AG09319 (cell line): ENCODE results near the genes S100A10, LCE3A, LCE1D, LCE1A, LCE6A, LELP1, S100A16, CHTOP and NPR1.

GRCh38 chr1:151944188-151945531, 35.3 kb upstream of the THEM4 start:
- RRBS, result no CpG with 5 or more reads among the region's 10 CpGs

- RRBS, result no CpG with 5 or more reads among the region's 6 CpGs
Measured at GRCh38 chr1:151945532-151946194, 36.4 kb upstream of the THEM4 start.

DNA sequence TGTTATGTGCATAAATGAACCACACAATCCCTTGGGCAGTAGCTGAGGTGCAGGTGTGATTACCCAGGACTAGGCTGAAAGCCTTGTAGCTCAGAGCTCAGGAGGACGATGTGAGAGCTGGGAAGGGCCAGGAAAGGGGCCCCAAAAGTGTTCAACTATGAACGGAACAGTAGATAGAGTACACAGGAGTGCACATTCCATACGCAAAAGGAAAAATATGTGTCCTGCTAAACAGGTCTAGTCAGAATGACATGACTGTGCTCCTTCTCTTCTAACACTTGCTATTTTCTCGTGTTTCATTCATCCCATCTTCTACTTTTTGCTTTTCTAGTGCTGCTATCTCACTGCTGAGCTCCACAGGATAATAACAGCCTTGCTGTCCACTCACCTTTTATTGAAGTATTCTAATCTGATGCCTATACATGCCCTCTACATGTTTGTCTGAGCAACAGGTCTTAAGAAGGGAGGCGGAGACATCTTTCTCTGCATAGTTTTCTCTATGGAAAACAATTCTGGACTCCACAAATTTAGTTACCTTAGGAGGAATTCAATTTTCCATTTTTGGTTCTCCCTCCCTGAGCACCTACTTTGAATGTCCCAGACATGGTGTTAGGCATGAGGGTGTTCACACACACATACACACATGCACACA, 3.5 kb downstream of the S100A10 start:
- RRBS, result no CpG with 5 or more reads among the region's 5 CpGs

GRCh38 chr1:151993584-151994201, at the start of gene S100A10:
S100A10 (minus strand) TSS chr1:151993859.
- RRBS, result 1% methylated on average over 14 of the region's 65 CpGs

DNA sequence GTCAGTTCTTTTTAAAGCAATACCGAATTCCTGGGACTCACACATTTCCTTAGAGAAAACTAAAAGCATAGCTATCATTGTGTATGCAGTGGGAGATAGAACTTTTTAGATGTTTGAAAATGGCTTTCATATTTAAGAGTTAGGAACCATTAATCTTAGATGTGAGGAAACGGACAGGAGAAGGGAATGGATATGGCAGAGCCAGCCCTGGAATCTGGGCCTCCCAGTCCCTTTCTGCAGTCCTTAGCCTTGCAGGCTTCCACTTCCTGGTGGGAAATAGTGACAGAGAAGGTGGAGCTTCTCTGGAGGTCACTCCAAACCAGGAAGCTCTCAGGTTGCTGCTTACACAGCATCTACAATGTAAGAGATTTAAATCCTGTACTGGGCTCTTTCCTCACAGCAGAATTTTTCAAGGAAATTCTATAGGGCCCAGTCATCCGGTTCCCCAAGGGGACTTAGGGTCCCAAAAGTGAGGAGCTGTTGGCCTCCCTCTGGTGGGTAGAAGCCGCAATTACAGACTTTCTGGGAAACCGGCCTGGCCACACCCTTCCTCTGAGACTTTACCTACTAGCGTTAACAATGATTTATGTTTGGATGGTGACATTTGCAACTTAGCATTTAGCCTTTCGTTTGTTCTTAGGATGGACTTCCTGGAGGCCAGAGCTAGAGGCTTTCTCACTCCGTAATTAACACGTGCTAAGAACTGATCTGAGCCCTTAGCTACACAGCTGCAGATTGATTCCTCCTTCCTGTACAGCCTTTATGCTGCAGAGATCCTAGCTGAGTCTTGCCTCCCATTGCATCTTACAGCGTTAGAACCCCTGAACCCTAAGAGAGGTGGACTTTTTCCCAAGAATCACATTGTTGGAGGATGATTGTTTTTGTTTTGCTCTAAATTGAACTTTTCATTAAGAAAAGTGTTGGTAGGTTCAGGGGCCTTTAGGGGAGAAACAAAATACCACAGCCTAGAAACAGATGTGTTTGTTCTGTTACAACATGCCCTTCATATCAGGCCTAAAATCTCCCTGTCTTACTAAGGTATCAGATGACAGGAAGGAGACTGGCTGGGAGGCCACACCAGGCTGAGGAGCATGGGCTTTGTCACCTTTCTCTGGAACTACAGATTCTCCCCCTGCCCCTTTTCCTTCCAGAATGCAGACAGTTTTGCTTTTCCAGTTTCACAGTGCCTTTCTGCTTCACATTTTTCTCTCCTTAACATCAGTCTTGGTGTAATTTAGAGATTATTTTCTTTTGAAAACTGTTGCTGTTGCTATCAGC, 2.1 kb downstream of the S100A11 start:
- RRBS, result 9% methylated on average over 3 of the region's 10 CpGs

DNA sequence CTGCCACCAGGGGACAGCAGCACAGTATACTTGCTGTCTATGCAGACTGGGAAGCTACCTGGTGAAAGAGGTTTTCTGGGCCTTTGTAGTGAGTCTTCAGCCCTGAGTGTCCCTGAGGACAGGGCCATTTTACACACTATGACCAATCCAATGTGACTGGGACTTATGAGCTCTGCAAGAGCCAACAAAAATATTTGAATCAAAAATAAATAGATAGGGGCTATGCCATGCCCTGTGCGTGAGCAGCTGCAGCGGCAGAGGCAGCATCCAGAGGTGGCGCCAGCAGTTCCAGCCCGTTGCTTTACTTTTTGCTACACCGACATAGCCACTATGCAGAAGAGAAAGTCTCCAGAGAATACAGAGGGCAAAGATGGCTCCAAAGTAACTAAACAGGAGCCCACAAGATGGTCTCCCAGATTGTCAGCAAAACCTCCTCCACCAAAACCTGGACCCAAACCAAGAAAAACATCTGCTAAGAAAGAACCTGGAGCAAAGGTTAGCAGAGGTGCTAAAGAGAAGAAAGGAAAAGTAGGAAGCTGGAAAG, 14.7 kb downstream of the CRNN start:
- RRBS, result no CpG with 5 or more reads among the region's 5 CpGs

DNA sequence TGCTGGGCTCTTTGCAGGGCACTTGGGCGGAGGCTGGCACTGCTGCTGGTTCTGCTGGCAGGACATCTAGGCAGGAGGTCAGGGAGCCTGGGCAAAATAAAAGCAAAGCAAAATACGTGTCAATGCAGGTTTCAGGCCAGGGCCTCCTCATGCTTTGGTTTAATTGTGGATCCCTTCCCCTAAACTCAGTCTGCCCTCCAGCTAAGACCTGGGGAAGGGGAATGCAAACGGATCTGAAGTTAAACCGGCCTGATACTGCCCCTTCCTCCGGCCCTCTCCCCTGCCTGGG, at the start of gene LCE3A:
Gene LCE3A (minus strand): TSS at position 66 of the 289 bp plus-strand sequence.
- RRBS, result 11% methylated on average over 1 of the region's 5 CpGs

DNA sequence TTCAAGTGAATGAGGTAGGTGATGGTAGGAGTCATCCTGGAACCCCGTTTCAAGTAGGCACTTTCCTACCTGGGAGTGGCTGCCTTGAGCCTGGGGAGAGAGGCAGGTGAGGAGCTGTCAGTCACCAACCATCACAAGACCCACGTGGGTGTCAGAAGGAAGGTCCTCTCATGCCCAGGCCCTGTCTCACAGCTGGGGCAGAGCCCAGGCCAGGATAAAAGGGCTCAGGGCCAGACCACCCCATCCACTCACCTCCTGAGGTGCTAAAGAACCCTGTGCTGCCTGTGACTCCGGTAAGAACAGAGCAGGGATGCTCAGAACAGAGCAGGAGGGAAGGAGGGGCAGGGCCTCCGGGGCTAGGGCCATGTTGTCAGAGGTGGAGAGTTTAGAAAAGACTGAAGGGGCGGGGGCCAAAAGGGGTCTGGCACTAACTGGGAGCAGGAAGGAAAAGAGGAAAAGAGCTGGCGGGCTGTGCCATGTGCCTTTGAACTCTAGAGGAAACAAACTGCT, at the start of gene LCE1D:
Gene LCE1D (plus strand): TSS at position 243 of the 510 bp plus-strand sequence.
- RRBS, result 33% methylated on average over 2 of the region's 6 CpGs

GRCh38 chr1:152827297-152827549, at the start of gene LCE1A:
LCE1A (plus strand) TSS chr1:152827473.
- RRBS, result no CpG with 5 or more reads among the region's 2 CpGs

DNA sequence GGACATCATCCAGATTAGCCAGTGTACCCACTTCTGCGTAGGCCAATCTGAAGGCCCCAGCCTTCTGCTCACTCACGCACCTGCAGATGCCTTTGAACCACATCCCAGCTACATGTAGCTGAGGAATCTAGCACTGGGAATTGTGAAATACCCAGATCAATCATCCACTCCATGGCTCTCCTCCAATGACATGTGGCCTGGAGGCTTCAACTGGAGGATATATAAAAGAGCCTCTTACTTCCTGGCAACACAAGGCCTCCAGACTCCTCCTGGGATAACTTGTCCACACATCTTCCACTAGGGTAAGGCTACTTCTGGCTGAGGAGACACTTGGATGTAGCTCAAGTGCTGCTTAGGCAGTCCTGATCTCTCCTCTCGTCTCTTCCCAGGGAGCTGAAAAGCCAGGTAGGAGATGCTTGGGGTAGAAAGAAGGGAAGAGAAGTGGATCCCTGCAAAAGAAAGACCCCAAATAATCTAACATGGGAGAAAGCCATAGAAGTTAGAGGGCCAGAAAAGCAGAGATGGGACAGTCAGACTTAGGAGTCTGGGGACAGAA, at the start of gene LCE6A:
Gene LCE6A (plus strand): TSS at position 250 of the 556 bp plus-strand sequence.
- RRBS, result no CpG with 5 or more reads among the region's 3 CpGs

DNA sequence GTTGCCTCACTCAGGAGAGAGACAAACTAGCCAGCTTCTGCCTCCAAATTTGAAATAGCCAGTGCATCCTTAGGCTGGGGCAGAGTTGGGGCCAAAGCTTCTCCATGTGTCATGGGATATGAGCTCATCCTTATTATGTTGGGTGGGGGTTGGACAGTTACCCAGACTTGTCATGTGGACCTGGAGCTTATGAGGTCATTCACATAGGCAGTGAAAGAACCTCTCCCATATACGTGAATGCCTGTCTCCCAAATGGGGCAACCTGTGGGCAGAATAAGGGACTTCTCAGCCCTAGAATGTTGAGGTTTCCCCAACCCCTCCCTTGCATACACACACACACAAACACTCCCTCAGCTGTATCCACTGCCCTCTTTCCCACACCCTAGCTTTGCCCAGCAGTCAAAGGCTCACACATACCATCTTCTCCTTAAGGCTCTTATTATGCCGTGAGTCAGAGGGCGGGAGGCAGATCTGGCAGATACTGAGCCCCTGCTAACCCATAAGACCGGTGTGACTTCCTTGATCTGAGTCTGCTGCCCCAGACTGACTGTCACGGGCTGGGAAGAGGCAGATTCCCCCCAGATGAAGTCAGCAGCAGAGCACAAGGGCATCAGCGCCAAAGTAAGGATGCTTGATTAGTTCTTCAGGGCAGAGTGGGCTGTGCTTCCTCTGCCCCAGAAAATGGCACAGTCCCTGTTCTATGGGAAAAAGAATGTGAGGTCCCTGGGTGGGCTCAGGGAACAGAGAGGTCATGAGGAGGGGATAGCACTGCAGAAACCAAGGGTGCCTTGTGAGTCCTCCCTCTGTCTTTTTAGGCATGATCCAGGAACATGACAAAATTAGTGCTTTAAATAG, 2.1 kb upstream of the IVL start:
- RRBS, result no CpG with 5 or more reads among the region's 6 CpGs

DNA sequence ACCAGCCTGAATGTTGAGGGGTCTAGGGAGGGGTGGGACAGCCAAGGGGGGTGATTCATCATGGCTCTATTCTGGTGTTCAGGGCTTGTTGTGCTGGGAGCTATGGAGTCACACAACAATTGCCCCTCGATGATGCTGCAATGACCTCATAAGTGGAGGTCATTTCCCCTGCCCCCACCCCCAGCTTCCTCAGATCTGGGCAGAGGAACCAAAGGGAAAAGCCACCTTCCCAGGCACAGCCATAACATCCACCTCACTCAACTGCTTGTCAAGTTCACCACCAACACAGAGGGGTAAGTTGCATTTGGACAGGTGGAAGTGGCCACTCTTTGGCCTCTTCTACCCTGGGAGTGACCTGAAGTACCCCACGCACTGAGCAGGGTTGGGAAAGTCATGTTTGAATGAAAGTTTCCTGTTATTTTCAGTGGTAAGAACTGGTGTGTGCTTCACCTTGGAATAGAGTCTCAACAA, at the start of gene LELP1:
Gene LELP1 (plus strand): TSS at position 192 of the 471 bp plus-strand sequence.
- RRBS, result no CpG with 5 or more reads among the region's 2 CpGs

GRCh38 chr1:153533620-153534220, 2.1 kb downstream of the S100A6 start:
- RRBS, result no CpG with 5 or more reads among the region's 13 CpGs

- RRBS, result no CpG with 5 or more reads among the region's 5 CpGs
Measured at GRCh38 chr1:153536712-153537165, 948 bp upstream of the S100A6 start.

DNA sequence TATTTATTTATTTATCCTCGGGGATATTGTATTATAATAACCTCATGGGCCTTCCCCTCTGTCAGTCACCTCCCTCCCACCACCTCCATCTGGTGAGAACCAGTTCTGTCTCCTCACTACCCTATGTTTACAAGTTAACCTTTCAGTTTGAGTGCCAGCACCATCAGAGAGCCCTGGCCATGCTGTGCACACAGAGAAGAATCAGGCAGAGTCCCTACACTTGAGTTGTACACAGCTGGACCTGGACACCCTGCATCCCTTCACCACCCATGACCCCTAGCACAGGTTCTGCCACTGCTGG, 1.3 kb downstream of the S100A5 start:
- RRBS, result no CpG with 5 or more reads among the region's 1 CpG

DNA sequence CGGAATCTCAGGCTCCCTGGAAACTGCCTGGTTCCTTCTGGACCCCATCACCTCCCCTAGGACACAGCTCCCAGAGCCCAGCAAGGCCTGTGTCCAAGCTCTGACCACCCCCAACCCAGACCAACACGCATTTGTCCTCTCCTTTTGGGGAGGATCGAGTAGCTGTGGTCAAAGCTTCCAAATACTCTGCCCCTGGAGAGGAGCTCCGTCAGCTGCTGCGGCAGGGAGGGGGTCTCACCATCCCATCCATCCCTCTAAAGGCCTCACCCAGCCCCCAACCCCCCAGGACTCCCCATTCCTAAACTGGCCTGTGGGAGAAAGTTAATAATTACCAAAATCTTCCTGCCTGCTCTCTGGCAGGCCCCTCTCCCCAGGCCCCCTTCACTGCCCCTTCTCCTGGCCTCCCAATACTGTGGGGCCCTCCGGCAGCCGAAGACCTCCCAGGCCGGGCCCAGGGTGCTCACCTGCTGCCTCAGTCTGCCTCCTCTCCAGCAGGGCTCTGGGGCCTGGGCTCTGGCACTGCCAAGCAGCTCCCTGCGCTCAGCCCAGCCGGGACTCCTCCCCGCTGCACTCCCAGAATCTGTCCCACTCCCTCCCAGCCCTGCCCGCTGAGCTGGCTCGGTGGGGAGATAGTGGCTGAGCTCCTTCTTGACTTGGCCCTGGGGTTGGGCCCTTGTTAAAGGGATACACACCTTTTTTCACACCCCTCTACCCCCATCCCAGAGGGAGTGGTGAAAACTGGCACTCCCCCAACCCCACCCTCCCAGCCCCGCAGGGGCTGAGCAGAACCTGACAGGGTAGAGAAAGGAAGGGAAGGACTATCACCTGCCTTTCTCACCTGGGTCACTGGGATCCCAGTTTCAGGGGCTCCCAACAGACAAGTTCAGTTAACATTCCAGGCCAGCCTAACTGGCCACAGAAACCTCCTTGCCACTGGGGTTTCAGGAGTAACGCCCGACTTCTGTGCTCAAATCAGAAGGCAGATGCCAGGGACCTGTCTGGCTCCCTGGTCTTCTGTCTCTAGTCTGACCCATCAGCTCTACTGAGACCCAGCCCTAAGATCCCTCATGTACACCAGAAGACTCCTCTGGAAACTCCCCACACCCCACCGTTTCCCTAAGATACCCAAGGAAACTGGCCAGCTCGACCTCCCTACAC, at the start of gene S100A16:
Gene S100A16 (minus strand): TSS at position 650 of the 1,158 bp plus-strand sequence.
- RRBS, result no CpG with 5 or more reads among the region's 18 CpGs

DNA sequence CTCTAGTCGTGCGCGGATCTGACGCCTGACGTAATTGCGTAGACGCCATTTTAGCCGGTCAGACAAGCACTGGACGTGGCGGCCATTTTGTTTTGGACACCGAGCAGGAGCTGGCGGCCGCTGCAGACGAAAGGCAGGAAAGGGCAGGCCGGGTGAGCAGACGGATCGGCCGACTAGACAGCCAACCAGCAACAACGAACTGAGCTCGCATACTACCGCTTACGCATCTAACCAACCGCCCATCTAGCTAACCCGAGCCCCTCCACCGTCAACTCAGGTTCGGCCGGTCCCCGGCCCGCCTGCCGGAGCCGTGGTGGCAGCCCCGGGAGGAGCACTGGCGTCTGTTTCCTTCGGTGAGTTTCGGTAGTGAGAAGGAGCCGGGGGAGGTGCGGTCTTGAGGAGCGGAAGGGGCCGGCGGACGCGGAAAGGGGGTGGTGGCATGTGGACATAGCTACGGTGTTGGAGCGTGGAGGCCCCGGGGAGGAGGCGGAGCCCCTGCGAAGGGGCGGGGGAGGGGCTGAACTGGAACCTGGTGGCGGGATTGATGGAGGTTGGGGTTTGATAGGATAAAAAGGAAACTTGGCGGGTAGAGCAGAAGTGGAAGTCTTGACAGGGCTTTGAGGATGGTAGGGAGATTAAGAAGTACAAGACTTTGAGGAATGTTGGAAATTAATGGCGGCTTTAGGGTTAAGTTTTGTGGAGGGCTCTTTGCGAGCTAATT, at the start of gene CHTOP:
Gene CHTOP (plus strand): TSS at position 76 of the 721 bp plus-strand sequence.
- RRBS, result 1% methylated on average over 13 of the region's 52 CpGs

DNA sequence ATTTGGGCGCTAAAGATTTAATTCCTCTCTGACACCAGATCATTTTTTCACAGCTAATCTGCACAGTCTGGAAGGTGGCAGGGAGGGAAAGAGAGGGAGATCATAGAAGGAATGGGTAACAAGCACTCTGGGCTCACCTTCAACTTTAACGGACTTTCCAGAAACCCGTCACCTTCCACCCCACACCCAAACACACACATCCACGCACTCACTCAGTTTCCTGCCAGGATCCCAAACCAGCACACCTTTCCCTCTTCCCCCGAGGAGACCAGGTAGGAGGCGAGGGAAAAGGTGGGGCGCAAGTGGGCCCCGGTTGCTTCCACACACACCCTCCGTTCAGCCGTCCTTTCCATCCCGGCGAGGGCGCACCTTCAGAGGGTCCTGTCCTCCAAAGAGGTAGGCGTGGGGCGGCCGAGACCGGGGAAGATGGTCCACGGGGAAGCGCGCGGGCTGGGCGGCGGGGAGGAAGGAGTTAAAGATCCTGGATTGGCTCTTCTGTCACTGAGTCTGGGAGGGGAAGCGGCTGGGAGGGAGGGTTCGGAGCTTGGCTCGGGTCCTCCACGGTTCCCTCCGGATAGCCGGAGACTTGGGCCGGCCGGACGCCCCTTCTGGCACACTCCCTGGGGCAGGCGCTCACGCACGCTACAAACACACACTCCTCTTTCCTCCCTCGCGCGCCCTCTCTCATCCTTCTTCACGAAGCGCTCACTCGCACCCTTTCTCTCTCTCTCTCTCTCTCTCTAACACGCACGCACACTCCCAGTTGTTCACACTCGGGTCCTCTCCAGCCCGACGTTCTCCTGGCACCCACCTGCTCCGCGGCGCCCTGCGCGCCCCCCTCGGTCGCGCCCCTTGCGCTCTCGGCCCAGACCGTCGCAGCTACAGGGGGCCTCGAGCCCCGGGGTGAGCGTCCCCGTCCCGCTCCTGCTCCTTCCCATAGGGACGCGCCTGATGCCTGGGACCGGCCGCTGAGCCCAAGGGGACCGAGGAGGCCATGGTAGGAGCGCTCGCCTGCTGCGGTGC, at the start of gene NPR1:
Gene NPR1 (plus strand): TSS at position 614 of the 1,023 bp plus-strand sequence.
- RRBS, result 1% methylated on average over 21 of the region's 71 CpGs